AG04449 (cell line): ENCODE results near the genes GIN1 and MACIR.

DNA sequence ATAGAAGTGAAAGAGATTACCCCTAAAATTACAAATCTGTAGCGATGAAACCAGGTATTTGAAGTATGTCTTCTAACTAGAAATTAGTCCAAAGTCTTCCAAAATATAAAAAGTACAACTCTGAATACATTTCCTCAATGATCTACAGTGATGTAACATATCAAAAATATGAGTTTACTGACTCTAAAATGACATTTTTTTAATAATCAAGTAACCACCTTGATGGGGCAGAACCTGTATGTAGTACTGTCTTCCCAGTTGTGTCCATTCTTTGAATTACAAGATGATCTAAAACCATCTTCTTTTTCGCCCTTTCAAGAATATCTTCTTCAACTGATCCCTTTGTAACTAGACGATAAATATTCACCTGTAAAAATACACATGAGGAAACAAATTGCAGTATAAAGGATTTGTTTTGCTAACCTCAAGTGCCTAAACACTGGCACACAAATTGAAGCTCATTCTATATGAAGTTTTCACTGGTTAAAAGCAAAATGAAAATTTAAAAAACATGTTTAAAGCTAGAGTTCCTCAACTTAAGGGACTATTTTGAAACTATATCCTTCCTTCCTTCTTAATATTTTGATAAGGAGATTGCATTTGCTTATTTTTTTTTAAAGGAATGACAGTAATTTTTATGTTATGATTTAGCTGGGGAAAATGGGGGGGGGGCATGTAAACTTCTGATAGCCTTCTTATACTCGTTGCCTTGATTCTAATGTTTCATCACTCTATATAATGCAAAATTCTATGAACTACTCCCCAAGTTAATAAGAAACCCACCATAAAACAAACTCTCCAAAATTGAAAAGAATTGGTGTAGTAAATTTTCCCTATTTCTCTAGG lies 46.8 kb downstream of the CHD1 start:
- RRBS: no CpG with 5 or more reads among the region's 4 CpGs

DNA sequence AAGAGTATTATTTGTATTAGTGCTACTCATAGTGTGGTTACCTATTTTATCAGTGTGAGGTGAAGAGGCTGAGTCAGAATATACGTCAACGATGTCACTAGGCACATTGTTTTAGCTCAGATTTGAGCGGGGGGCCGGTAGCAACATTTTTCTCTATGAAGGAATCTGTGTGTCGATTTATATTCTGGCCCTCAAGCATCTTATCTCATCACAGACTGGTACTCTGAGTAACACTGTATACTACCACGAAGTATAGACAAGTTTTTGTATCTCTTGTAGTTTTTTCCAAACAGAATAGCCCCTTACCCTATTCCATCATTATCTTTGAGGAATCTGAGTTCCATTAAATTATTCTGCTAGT lies 24.7 kb downstream of the CHD1 start:
- RRBS: no CpG with 5 or more reads among the region's 6 CpGs

DNA sequence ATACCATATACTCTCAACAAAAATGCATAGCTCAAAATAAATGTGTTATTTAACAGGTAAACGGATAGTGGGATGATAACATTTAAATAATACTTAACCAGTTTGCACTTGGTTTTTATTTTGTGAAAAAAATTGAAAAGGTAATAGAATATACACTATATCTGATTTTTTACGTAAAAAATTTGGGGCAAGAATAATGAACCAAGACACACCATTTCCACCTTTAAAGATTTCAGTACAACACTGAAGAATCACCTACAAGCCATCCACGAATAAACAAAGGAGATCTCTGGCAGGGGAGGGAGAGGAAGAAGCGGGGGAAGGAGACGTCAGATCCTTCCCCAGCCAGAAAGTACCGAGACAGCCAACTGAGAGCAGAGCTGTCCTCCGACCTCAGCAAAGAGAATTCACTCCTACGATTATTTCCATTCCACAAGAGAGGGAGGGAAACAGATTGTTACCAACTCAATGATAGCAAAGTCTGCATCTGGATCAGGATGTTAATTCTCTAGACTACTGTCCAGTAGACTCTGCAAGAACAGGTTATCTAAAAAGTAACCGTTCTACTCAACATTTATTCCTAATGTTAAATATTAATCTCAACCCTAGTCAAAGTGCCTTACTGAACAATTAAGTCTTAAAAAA lies 1.6 kb downstream of the CHD1 start:
- RRBS: no CpG with 5 or more reads among the region's 9 CpGs

DNA sequence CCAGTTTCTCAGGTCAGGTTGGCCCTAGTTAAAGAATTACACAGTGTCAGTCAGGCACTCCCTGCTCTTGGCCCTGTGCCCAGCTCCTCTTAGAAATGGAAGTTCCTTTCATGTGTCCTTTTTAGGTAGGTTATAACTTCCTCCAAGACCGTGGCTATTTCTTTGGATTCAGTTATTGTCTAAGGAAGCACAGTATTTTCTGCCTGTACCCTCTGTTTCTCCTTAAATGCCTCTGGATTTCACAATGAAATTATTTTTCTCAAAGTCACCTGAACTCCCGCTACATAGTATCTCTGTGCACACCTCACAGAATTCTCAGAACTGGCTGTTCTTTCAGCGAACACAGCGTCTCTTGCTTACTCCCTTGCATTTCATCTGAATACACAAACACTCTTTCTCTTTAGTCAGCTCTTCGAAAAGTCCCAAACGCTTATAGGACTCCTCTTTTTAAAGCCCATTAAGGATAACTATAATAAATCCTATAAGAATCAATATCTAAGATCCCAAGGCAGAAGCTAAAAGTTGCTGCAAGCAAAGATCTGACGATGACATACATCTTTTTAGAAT lies 112.7 kb downstream of the FAM174A start:
- RRBS: no CpG with 5 or more reads among the region's 7 CpGs

GRCh38 chr5:100904015-100905017 lies 1.2 kb upstream of the ST8SIA4 start:
- RRBS: 11% methylated on average over 4 of the region's 29 CpGs

DNA sequence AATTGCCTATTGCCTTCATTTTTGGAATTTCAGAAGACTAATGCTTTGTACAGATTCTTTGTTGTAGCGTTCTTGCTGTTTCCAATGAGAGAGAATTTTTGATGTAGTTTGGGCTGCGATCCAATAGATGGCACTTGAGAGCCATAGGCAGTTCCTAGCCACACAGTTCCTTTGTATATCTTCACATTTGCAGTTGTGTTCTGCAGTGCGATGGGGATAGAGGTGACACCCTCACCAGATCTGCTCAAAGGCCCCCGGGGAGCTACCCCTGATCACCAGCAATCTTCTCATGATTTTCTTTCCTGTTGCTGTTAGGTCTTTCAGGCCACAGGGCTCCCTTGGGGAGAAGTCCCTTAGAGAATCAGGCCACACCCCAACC lies 353.8 kb downstream of the SLCO4C1 start:
- RRBS: no CpG with 5 or more reads among the region's 4 CpGs

DNA sequence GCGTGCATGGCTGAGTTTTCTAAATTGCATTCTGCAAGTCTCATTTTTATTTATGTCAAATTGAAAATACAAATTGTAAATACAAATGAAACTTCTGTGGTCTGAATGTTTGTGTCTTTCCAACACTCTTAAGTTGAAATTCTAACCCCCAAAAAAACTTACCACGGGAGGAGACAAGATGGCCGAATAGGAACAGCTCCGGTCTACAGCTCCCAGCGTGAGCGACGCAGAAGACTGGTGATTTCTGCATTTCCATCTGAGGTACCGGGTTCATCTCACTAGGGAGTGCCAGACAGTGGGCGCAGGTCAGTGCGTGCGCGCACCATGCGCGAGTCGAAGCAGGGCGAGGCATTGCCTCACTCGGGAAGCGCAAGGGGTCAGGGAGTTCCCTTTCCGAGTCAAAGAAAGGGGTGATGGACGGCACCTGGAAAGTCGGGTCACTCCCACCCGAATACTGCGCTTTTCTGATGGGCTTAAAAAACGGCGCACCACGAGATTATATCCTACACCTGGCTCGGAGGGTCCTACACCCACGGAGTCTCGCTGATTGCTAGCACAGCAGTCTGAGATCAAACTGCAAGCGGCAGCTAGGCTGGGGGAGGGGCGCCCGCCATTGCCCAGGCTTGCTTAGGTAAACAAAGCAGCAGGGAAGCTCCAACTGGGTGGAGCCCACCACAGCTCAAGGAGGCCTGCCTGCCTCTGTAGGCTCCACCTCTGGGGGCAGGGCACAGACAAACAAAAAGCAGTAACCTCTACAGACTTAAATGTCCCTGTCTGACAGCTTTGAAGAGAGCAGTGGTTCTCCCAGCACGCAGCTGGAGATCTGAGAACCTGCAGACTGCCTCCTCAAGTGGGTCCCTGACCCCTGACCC lies 83.8 kb upstream of the PAM start:
- RRBS: no CpG with 5 or more reads among the region's 33 CpGs

GRCh38 chr5:102755898-102756693 lies 991 bp downstream of the PAM start:
- RRBS: no CpG with 5 or more reads among the region's 18 CpGs

GRCh38 chr5:102865546-102866401 lies 110.7 kb downstream of the PAM start:
- RRBS: 2% methylated on average over 19 of the region's 58 CpGs

- RRBS: no CpG with 5 or more reads among the region's 6 CpGs
These were observed 111.3 kb downstream of the PAM start for GRCh38 chr5:102866402-102866843.

DNA sequence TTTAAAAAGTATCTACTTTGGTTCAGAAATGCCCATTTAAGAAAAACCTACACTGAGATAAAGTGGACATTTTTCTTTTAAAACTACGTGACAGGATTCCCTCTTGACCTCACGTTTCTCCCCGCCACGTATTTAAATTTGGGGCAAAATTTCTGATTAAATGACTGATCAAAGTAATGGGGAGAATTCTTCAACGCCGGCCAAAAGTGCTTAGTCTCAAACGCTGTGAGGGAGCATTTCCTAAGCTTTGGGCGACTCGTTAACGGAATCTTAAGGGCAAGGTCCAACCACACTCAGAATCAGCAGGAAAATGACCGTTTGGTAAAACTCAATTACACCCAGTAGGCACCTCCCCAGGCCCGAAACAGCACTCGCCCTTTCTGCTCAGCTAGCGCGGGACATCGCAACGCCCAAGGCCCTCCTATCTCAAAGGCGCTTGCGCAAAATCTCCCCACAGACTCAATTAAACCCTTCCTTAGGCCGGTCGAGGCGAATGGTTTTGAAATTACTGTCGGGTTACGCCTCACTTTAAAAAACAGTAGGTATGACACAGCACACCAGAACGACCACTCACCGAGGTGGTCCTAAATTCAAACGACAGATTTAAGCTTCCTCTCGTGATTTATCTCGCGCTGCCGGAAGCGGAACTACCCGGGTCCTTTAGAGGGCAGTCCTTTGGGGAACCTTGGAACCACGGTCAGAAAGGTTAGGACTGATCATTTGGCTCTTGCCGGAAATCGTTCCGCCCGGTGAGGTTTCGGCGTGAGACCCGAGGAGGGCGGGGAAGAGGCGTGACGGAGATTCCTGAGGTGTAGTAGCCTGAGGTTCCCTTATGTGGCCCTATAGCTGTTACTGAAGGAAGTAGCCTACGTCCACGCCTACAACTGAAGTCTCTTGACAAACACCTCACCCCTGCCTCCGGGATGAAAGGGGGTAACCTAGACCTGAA lies at the start of gene GIN1:
TSS of gene GIN1 (minus strand) at position 649 of the 949 bp plus-strand sequence.
- RRBS: 3% methylated on average over 3 of the region's 47 CpGs

GRCh38 chr5:103258189-103258883 lies at the start of gene MACIR:
TSS of gene MACIR (plus strand) at chr5:103258763.
- RRBS: under 1% methylated on average over 8 of the region's 44 CpGs

- RRBS: no CpG with 5 or more reads among the region's 17 CpGs
These were observed 17.5 kb downstream of the MACIR start for GRCh38 chr5:103275926-103276556.

GRCh38 chr5:104451664-104452627 lies 889.4 kb upstream of the NUDT12 start:
- RRBS: no CpG with 5 or more reads among the region's 35 CpGs

DNA sequence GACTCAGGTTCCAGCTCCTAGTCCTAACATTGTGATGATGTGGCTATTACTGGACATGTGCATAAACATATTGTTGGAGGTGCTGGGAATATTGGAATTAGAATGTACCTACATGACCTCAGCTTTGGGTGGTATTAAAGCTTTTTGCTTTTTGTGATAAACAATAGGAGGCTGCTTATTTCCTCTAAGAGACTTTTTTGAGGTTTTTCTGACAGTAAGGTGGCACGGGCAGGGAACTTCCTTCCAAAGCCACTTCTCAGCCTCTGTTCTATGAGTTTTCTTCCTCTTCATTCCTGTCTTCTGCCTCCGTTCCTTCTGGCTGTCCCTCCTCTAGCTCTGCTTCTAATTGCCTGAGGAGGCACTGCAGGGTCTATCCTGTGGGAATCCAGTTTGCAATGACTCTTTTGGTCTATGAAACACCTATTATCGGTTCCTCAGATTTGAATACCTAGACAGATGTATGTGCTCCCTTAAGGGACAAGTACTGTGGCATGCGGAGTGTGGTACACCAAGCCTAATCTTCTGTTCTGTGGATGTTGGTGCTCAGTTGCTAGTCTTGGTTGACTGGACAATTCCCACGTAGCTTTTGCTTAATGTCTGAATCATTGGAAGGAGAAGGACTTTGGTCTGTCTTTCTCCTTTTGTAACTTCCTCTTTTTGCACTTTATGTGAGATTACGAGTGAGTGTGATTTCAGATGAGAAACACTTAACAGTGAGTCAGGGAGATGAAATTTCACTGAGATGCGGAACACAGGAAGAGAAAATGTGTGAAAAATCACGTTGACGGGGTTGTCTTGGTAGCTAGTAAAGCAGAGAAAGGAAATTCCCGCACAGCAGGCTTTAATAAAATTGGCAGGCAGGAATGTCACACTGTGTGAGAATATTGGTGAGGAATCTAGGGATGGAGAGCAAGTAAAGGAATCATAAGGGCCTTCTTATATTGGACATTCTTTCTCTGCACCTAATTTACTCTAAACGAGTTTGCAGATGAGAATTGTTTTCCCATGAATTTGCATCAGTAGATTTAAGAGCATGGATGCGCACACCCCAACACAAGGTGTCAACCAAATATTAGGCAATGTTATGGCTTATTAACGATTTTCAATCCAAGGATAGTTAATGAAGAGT lies 305.2 kb downstream of the EFNA5 start:
- RRBS: no CpG with 5 or more reads among the region's 13 CpGs

- RRBS: no CpG with 5 or more reads among the region's 5 CpGs
These were observed 280.9 kb downstream of the EFNA5 start for GRCh38 chr5:107389714-107390310.

DNA sequence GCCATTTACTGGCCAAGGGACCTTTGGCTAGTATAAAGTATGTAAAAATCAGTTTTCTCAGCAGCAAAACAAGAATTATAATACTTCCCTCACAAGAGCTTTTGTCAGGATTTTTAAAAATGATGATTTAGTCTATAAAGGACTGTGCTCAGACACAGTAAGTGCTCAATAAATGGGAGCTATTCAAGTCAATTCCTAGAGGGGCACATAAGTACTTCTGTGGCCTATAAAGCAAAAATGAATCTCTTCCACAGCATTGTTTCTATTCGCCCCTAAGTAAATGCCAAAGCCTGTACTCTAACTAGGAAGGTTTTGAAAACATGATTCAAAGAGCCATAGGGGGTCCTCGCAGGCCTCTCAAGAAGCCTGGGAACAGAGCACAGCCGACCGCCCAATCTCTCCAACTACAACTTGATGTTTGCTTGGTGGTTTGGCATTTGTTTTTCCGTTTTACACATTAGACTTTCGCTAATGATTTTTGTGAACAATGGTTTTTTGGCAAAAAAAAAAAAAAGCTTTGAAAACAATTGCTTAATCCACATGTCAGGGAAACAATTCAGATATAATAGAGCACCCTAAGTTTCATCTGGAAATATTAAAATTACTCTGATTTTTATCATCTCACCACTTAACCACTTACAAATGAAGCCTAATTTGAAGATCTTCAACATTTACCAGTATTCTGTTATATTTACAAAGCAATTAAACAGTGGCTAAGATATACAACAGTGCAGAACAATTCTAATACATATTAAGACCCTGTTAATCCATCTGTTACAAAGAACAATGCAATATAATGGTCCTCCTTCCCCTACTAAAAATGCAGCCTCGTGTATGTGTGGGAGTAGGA lies 19.3 kb downstream of the EFNA5 start:
- RRBS: no CpG with 5 or more reads among the region's 7 CpGs

DNA sequence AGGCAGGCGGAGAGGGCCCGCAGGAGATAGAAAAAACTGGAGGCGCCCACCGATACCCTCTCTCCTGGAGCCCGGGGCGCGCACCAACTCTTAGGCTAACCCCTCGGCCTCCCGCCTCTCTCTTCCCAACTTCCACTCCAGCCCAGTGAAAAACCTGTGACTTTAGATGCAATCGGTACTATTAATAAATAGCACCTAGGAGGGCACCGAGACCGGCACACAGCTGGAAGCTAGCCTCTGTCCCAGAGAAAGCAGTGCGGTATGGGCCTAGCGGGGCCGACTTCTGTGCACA lies 1.6 kb downstream of the EFNA5 start:
- RRBS: 4% methylated on average over 3 of the region's 15 CpGs

GRCh38 chr5:107869414-107870044 lies 198.8 kb upstream of the EFNA5 start:
- RRBS: no CpG with 5 or more reads among the region's 3 CpGs

DNA sequence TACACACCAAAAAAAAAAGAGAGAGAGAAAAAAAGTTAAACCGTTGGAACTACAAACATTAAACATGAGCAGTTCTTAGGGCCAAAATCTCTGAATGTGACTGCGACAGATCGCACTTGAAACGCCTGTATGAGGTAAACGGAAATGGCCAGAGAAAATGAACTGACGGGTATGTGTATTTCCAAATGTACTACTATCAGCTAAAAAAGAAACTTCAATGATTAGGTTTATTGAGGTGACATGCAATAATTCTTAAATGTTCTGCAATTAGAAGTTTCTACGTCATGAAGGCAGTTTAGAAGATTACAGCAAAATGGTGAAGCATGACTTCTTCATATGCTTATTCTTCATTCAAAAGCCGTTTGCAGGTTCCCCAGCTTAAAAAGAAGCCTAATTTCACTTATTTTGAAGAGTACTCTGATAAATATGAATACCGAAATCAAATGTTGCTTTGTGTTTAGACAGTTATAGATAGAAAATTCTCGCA lies 18.8 kb upstream of the FER start:
- RRBS: no CpG with 5 or more reads among the region's 10 CpGs